Hair follicular keratinocyte (primary cell): ENCODE results near the genes GPR31 and UNC93A.

- RAMPAGE, long total RNA, result no peak
Measured at GRCh38 chr6:165663735-165664276, 765 bp upstream of the PDE10A start.

GRCh38 chr6:166006546-166007741, 160.7 kb downstream of the TBXT start:
- RAMPAGE, long total RNA, result no peak

DNA sequence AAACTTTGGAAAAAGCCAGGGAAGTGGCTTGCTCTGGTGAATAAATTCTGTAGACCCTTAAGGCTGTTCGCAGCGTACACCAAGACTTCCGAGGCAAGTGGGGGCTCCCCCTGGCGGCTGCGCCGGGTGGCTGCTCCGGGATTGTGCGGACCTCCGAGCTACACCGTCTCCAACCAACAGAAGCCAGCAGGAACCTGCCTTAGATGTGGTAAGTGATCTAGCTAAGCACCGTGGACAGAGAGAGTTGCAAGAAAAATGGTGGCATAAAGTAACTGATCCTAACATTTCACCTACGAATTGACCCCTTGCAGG, 69.7 kb downstream of the TBXT start:
- RAMPAGE, long total RNA, result no peak

DNA sequence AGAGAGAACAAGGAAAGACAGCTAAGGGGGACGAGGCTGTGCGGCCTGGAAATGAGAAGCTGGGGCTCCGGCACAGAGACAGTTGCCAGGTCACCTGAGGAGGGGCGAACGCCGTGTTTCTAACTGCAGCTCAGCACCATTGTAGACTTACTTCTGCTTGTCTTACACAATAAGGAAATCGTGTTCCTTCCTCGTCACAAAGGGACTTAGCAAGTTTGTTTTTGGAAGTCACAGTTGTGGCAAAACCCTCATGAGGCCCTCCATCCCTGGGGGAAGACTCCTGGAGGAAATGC, 69.0 kb upstream of the TBXT start:
- RAMPAGE, long total RNA, result no peak

DNA sequence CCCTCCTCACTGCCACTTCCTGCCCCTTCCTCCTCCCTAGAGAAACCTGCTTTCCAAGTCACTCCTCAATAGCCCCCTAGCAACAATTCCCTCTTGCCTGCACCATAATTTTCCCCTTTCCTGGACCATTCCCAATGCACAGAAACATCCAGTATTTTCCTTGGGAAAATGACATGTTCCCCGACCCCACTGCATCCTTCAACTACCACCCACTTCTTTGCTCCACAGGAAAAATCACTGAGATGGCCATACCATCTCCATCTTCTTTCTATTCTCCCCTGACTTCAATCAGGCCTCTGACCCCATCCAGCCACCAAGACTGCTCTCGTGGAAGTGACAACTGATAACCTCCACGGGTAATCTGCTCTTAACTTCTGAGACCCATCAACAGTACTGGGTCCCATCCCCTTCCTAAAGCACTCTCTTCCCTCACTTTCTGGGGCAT, 3.0 kb downstream of the SFT2D1 start:
- RAMPAGE, long total RNA, result no peak

- RAMPAGE, long total RNA, result no peak
Measured at GRCh38 chr6:166612657-166613505, 14.2 kb downstream of the RPS6KA2 start.

- RAMPAGE, long total RNA, result no peak
Measured at GRCh38 chr6:166690990-166691670, 64.1 kb upstream of the RPS6KA2 start.

DNA sequence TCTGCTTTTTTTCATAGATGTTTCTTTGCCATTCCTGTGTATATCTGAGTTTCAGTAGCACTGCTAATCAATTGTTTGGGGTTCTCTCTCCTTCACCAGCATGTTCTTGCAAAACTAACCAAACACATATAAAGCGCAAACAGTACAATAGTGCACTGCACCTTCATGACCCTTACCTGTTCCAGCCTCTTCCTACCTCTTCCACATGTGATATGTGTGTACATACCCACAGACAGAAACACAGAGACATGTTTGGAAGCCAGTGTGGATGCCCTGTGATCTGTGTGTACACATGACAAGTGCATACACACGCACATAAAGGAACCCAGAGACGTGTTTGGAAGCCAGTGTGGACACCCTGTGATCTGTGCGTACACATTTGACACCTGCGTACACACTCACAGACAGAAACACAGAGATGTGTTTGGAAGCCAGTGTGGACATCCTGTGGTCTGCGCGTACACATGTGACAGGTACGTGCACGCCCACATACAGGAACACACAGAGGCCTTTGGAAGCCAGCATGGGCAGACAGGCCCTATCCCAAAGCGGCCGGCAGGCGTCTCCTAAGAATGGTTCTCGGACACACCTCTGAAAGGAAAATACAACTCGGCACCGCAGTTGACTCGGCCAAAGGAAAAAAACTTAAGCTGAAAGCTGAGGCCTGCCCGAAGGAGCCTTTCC, 1.7 kb upstream of the CEP43 start:
- RAMPAGE, long total RNA, result no peak

DNA sequence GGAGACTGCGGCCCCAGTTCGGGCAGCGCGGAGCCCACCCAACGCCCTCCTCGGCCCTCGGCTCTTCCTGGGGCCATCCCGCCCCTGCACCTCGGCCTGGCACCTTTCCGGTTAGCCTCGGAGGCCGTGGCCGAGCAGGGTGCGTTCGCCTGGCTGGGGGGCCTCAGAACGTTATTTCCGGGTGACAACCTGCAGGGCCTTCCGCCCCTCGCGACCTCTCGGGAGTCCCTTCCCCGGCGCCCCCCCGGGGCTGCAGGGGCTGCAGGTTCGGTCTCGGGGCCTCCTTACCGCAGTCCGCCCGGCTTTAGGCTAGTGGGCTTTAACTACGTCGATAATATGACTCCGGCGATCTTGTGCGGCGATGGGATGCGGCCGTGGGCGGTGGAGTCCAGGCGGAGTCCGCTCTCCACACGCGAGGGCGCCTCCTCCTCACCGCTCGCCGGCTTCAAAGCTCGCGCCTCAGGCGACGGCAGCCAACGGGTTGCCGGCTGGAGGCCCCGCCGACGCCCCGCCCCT, 509 bp upstream of the CEP43 start:
- RAMPAGE, long total RNA, result no peak

GRCh38 chr6:167111456-167112169, 11.3 kb upstream of the CCR6 start:
- RAMPAGE, long total RNA, result no peak

- RAMPAGE, long total RNA, result no peak
Measured at GRCh38 chr6:167121829-167122846, 758 bp upstream of the CCR6 start.

DNA sequence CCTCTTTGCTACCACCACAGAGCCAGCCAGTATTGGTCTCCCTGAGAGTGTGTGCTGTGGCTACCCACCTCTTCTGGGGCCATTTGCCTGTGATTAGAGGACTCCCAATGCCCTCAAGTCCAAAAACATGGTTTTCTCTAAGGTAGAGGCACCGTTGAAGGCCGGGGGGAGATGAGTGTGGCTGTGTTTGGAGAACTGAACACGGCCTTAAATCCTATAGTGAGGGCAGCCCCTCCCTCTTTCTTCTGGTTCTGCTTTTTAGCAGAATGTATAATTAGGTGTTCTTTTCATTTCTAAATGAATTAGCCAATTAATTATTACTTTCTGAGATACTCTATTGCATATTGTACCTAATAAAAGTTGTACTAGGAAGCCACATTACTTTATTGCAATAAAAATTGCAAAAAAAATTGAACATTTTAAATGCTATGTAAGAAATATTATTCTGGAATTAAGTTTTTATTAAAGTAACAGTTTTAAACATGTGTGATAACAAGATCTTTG, 2.6 kb downstream of the CCR6 start:
- RAMPAGE, long total RNA, result no peak

DNA sequence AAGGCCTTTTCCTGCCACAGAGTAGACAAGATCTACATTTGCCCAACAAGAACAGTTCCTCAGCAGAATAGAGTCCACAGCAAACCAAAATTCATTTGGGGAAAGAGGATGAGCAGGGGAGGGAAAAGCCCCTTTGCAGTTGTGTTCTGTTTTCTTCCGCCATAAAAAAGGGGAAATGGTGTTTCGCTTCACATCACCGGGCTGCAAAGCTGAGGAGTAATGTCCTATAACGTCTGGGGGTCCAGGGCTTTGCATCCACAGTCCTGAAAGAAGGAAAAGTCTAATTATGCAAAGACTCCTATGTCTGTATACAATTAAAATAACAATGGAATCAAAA, at the start of gene GPR31:
Gene GPR31, minus strand, starts transcription at position 69 of the 337 bp plus-strand sequence.
- RAMPAGE, long total RNA, result no peak

GRCh38 chr6:167290936-167291629, at the start of gene UNC93A:
Gene UNC93A (plus strand): TSS chr6:167291315.
- RAMPAGE, long total RNA, result no peak

DNA sequence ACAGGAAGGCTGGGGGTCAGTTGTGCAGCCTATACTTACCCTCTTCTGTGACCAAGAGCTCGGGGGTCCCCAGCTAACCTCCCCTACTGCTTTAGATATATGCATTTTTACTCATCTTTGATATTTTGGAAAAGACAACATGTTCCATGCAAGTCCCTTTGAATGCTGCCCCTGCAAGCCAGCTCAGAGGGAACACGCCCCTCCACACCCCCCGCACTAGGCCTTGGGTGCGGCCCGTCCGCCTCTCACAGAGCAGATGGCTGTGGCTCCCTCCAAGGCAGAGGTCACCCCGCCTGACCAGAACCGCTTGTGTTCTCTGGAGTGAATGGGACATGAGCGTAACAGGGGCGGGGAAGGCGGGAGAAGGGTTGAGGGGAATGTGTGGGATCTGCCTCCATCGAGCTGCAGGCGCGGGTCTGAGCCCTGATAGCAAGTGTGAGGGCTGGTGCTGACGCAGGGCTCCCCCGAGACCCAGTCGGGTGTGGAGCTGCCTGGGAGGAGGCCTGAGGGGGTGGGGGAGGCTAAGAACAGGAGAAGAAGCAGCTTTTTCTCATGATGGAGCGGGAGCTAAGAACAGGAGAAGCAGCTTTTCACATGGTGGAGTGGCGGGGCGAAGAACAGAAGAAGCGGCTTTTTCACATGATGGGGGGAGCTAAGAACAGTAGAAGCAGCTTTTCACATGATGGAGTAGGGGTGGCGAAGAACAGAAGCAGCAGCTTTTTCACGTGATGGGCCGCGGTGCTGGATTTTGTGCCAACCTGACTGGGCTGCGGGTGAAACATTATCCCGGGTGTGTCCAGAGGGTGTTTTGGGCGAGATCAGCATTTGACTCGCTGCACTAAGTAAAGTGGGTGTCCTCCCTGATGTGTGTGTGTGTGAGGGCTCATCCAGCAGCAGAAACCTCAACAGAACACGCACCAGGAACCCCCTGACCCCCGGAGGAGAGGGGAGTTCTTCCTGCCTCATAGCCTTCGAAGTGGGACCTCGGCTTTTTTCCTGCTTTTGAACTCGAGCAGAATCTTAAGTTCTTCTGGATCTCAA, 169.2 kb downstream of the TTLL2 start:
- RAMPAGE, long total RNA, result no peak

DNA sequence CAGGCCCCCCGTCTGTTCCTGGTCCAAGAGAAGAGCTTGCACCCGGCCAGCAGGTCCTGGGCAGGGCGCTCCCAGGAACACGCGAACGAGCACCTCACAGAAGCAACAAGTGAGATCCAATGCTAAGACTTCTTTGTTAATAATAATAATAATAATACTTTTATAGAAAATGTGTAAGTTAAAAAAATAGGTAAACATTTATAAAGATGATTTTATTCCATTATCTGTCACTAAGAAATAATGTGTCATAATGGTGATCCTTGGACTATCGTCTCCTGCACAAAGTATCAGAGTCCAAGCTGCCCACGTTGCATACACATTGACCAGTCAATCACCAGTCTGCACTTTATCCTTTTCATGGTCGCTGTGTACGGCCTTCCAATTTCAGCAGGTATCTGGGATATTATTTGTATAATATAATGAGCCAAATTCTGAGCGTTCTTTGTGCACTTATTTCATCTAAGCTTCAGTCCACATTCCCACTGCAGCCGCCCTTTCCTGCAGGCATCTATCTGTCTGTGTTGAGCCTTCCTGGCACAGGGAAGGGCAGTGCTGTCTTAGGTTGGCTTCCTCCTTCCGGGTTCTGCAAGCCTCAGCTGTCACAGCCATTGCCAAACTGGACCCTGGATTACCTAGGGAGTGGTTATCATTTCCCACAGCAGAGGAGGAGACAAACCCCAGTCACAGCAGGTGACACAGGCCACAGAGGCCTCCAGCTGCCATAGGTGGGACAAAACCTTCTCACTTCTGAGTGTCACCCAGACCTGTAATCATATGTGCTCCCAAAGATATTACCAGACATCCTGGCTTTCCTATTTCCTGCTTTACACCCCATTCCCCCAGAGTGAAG, 174.3 kb downstream of the TTLL2 start:
- RAMPAGE, long total RNA, result no peak

- RAMPAGE, long total RNA, result no peak
Measured at GRCh38 chr6:167549168-167549714, 224.4 kb downstream of the TTLL2 start.

- RAMPAGE, long total RNA, result no peak
Measured at GRCh38 chr6:167661427-167661878, 165.3 kb upstream of the AFDN start.

- RAMPAGE, long total RNA, result no peak
Measured at GRCh38 chr6:167684484-167684875, 142.2 kb upstream of the AFDN start.

DNA sequence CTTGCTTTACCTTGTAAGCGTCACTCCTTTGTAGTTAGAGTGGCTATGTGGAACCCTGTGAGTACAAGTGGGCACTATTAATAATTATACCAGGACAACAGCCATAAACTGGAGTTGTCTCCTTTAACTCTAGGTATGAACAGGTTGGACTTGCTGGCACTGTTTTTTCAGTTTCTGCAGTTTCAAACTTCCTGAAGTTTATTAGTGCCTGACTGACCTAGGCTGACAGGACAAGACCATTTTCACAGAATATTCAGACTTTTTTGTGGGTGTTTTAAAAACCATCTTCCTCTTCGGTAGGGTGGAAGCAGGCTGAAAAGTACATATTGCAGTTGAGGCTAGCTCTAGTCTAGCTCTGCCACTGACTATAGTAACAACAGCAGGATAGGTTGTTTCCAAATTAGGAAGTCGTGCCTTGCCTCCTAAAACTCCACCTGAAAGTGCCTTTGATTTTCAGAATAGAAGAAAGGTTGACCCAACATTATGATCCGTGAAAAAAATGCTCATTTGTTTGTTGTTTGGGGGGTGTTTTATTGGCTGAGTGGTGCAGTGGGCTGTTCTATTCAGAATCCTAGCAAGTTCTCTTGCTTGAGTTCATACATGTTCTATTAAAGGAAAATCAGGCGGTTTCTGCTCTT, 6.3 kb downstream of the AFDN start:
- RAMPAGE, long total RNA, result no peak